LHCN-M2 (cell line): ENCODE results near the gene TMEM174.

DNA sequence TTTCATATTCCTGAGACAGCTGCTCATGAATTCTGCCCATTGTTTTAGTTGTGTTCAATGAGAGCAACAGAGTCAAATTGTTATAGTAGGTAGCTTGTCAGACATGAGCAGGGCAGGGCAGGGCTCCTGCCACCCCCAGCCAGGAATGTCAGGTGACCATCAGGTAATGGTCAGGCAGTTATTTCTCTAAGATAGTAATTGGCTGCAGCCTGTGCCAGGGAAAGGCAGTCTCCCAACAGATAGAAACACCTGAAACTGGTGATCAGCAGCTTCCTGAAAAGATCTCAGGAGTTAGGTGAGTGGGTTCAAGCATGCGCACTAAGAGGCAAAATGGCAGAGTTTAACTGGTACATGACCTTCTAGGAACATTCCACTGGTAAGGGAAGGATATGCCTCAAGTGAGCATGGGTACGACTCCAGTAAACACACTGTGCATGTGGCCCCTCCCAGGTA lies 25.0 kb downstream of the CARTPT start:
- RAMPAGE, long total RNA: no peak

GRCh38 chr5:71749542-71749948 lies 30.5 kb downstream of the CARTPT start:
- RAMPAGE, long total RNA: no peak

DNA sequence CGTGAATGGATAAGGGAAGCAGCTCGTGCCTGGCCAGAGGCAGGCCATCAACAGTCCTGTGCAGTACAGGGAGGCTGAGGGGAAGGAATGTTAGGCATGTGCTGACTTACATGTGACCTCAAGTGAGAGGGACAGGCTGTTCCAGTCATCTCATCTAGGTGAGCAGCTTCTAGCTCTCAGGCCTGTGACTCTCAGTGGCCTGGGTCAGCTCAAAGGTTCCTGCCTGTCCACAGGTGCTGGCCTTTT lies 172.9 kb downstream of the CARTPT start:
- RAMPAGE, long total RNA: no peak

- RAMPAGE, long total RNA: no peak
Observed at GRCh38 chr5:72134192-72134484, 26.9 kb downstream of the MAP1B start.

GRCh38 chr5:72141423-72141776 lies 34.1 kb downstream of the MAP1B start:
- RAMPAGE, long total RNA: no peak

DNA sequence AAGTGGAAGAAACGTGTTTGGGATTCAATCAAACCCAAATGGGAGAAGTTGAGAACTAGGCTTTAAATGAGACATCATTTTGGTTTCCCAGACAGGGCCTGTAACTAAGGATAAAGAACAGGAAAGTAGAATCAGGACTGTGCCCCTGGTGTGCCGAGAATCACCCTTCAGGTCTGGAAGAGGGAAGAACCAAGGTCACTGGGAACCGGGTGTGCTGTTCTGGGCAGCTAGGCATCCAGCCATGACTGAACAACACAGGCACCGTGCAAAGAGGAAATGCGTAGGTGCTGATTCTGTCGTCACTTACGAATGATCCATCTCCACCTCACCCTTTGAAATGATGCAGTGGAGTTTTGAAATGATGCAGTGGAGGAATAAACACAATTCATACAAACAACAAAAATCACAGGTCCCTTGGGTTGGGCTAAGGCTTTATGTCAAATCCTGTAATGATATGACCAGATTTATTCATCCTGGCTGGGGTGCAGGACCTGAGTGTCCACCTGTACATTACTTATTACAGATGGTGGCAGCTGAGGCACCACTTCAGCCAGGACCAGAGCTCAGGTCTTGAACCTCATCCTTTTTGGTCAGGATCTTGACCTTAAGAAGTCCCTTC lies 64.4 kb downstream of the MAP1B start:
- RAMPAGE, long total RNA: no peak

DNA sequence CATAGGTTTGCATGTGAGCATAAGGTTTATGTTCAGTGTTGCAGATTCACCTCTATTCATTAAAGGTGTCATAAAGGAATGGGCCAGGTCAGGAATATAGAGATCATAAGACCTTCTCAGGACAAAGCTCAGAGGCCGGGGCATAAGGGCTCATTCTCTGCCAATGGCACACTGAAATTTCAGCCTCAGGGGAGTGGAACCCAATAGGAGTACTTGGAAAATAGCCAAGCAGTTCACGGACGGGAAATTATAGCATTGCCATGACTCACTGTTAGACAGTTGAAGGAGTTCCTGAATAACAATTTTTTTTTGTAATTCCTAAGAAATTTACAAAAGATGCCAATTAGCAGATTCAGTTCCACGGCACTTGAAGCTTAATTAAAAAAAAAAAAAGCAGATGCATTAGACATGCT lies 58.4 kb downstream of the PTCD2 start:
- RAMPAGE, long total RNA: no peak

DNA sequence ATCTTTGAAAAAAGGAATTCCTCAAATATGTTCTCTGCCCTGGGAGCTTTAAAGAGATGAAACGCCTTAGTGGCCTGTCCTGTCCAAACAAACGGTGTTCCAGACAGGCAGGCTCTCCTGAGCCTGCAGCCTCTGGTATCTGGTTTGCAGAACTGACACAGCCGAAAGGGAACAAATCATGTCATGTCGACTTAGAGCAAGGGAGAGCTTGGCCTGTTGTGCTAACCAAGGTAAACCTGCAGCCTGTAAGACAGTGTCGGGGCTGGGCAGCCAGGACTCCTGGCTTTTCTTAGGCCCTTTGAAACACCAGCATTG lies 336 bp upstream of the ZNF366 start:
- RAMPAGE, long total RNA: no peak

DNA sequence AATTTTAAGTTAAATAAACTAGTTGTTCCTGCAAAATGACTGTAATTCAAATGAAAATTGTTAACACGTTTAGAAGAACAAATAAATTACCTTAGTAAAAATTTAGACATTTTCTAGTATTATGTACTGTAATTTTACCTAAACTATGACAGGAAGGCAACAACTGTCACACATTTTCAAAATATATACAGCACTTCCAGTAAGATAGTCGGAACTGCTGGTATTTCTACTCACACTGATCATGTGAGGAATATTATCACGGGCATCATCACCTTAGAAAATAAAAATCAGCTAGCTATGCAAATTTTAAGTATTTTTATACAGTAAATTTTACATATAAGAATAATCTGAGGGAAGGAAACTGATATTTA lies 988 bp upstream of the TNPO1 start:
- RAMPAGE, long total RNA: no peak

DNA sequence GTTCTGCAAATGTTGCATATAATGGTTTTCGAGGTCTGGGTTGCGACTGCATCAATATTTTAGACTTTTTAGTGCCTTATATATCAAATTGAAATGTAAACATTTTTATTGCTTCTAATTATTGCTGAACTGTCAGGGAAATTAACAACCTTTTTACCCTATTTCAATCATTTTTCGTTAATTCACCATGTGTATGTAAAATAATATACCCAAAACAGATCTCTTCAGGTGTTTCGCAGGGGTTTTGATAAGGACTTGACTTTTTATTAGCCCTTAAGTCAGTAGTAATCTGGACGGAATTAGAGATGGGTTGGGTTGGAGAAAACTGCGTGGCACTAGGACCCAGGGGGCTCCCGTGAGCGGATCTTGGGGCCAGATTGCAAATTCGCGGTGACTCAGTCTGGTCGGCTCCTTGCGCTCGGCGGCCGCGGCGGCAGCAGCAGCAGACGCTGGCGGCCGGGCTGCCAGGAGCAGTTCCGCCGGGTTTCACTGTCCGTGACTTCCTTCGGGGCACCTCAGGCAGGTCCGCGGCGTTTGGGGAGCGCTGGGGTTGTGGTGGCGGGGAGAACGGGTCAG lies 31.4 kb downstream of the TNPO1 start:
- RAMPAGE, long total RNA: no peak

DNA sequence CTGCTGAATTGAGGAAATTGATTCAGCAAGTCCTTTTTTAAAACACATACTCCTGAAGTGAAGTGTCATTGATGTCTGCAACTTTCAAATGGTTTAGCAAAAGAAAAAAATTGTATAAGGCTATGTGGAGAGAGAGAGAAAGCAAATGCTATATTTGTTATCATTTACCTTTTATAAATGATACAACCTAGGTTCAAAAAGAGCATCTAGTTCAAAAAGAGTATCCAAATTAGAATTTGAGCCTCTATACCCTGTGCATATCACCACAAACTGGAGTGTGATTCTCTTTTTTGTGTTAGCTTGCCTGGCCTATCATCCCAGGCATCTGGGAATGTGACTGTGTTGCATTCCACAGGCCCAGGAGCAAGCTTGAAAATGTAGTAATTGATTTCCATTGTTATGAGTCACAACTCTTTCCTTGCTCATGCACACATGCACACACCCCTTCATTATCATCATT lies 75.0 kb downstream of the FCHO2 start:
- RAMPAGE, long total RNA: no peak

GRCh38 chr5:73172824-73173316 lies at the start of gene TMEM174:
TSS of gene TMEM174 (plus strand) at chr5:73173193.
- RAMPAGE, long total RNA: no peak

DNA sequence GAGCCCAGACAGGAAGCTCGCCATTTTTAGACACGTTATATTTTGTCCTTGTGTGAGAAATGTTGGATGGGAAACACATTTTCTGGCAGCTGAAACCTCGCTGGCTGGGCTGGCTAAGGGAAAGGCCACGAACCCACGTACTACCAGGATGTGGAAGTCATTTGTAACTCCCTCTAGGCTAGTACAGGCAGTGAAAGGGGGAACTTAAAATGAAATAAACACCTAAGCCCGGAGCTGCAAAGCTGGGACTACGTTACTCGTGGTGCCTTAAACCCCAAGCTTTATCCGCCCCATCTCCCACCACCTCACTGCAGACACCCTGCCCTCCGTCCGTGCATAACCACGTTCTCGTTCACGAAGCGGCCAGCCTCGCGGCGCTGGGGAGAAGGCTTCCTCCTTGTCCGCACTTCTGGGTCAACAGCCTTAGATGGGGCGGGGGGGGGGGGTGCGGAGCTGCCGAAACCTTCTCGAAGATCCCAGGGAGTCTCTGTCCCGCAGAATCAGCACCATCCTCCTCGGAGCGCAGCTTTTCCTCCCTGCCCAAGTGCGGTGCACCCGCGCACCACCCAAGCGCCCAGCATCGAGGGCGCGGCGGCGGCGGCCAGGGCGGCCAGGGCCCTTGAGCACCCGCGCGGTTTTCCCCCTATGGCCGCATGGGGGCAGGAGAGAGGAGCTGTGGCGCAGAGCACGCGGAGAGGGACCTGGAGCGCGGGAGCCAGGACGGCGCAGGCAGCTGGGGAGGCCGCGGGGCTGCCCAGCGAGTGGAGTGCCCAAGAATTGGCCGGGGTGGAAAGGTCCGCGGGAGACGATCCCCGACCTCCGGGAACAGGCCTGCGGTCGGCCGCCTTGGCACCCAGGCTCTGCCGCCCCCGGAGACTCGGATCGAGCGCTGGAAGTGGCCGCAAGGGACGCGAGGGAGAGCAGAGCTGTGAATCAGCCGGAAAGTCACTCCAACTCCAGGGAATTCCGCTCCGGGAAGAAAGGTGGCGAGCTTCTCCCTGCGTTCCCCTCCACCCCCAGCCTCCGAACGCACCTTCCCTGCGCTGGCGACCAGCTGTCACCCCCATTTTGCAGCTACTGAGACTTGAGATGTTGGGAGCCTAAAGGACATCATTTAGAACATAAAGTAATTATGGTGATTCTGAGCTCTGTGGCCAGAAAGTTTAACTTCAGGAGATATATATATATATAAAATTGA lies 43.0 kb downstream of the TMEM174 start:
- RAMPAGE, long total RNA: no peak

DNA sequence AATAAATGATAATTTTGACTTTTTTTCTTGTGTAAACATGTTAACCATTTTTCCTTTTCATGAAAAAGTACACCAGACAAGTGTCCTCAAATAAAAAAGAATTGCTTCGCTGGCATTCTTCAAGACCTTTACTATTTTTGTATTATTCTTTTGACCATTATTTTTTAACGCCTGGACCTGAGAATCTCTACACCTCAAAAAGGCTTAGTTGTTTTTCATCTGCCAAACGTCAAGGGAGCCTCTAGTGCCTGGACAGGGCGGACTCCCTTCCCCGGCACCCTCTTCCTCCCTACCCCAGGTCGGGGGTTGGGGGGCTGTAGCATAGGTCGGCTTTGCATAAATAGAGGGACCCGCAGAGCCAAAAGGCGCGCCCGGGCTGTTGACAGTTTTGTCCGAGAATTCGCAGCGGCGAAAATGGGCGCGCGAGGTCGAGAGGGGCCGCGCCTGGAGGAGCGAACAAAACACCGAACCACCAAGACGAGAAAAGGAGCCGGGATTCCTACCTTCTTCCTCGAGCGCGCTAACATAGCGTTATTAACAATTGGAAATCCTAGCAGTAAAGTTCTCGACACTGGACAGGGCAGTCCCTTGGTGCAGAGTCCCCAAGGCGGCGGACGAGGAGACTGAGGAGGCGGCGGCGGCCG lies 2.0 kb downstream of the FOXD1 start:
- RAMPAGE, long total RNA: no peak

DNA sequence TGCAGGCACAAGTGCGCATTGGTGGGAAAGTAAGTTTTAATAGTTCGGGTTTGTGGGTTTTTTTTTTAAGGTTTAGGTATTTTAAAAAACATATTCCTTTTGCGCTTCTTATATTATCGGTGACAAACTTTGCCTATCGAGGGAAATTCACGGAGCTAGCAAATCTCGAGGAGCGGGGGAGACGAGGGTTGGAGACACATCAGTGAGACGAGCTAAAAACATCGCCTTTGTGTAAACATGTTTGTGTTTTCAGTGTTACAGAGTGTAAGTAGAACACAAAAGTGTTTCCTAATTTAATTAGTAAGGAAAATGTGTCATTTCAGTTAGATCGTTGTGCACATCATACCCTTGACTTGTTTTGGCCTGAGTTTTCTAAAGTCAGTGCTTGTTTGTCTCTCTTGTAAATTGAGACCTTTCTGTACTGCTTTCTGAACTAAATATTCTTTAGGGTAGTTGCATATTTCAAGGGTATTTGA lies 970 bp downstream of the BTF3 start:
- RAMPAGE, long total RNA: no peak

DNA sequence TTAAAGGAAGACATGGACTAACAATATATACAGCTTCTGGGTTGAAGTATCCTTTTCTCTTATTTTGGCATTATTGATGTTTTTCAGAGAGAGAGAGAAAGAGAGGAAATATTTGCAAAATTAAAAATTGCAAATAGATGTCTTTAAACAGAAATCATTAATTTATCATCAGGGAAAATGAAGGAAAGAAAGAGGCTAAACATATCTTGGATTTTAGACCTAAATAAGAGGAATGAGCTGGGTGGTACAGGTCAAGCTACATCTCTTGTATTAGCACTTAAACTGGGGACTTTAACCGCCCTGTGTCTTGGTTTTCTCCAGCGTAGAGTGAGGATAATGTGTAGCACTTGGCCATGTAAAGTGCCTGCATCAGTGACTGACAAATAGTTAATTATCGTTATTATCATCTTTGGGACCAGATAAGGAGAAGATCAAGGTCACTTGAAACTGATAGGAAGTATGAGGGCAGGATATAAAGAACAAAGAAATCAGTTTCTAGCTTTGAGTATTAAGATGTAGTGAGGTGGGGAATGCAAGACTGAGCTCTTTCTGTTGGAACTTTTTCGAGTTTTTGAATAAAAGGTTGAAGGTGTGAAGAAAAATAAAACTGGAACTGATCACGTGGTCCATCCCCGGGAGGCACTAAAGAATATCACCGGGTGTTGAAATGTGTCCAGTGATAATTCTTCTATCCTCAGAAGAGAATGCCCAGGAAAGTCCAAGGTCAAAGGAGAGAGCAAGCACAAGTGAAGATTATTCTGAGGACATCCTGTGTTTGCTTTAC lies 88.0 kb downstream of the ARHGEF28 start:
- RAMPAGE, long total RNA: no peak

- RAMPAGE, long total RNA: no peak
Observed at GRCh38 chr5:73728454-73728987, 102.5 kb downstream of the ARHGEF28 start.

- RAMPAGE, long total RNA: no peak
Observed at GRCh38 chr5:73900778-73901469, 274.9 kb downstream of the ARHGEF28 start.

GRCh38 chr5:74418676-74418951 lies 221.9 kb downstream of the ENC1 start:
- RAMPAGE, long total RNA: no peak

DNA sequence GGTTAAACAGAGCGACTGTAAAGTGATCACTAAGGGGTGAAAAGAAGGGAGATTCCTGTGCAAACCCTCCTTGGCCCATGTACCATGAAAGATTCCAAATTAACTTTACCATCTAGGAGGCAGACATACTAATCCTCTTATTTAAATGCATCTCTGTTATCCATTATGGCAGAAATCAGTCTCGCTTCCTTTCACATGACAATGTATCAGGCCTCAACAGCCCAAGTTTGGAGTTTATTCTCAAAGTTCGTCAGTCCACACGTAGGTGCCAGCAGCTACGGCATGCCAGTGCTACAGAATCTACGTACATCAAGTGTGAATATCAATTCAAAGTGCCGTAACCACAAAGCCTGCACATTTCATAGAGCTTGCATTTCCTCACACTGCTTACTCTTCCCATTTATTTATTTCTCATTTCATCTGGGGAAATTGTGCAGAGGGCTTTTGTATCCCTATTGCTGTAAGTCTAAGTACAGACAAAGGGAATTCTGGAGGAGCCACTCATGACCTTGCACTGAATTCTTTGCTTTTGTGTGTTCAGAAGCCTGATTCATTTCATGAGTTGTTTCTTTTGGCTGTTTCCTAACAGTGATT lies 10.1 kb downstream of the ENC1 start:
- RAMPAGE, long total RNA: no peak